Rectum (tissue), 1 donor: Measurements from ENCODE around the genes AGTRAP, AADACL3 and PRAMEF12.

DNA sequence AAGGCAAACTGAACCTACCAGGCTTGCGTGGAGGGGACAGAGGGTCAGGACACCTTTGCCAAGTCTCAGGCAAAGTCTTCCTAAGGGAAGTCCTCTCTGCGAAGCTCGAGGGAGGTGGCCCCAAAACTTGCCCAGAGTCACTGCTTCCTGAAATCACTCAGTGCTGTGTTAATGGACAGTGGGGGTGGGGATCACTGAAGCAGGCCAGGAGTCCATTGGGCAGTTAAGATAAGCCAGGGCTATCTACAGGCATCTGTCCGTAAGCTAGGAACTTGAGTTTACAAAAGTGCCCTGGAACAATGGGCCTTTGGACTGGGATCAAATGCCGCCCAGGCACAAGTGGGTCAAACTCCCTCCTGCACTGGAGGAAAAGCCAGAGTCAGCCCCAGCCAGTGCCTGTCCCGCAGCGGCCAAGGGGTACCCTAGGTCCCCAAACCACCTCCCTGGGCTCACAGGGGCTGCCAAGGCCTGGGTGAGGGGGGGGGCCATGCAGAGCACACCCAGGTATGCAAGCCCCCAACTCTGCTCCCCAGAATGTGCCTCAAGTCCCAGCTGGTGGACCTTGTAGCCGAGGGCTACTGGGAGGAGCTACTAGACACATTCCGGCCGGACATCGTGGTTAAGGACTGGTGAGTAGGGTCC is 7.5 kb downstream of the FBXO6 start:
- PRO-cap: no peak

DNA sequence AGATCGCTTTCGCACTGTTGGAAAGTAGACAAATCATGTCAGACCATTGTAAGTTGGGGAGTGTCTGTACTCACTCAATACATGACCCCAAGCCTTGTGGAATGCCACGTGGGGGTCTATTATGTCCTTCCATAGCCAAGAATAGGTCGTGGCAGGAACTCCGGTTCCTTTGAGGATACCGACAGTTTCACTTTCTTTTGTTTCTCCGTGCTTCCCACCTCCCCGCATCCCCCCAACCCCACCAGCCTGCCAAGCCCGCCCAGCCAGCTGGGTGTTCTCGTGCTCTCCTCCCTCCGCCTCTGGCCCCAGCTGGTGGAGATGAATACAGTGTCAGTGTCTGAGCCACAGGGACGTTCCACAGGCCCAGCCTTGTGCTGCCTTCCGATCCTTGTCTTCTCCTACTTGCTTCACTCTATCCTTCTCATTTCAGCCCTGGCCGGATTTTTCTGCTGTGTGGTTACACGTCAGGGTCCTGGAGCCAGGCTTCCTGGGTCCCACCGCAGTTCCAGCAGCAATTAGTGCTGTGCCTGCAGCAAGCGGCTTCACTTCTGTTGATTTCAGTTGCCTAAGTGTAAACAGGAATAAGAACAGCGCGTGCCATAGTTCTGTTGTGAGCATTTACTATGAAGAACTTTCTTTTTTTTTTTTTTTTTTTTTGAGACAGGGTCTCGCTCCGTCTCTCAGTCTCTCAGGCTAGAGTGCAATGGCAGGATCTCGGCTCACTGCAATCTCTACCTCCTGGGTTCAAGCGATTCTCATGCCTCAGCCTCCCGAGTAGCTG is 4.1 kb upstream of the AGTRAP start:
- PRO-cap: bidirectional peak, plus-strand start at position 336 of the sequence, minus-strand start at position 400 of the sequence

- PRO-cap: bidirectional peak, plus-strand start at chr1:11736149, minus-strand start at chr1:11736000
Observed at GRCh38 chr1:11735736-11736343, at the start of gene AGTRAP. Gene AGTRAP, plus strand, starts transcription at chr1:11736136.

GRCh38 chr1:11789334-11790358 is 16.1 kb downstream of the MTHFR start:
- PRO-cap: no peak

DNA sequence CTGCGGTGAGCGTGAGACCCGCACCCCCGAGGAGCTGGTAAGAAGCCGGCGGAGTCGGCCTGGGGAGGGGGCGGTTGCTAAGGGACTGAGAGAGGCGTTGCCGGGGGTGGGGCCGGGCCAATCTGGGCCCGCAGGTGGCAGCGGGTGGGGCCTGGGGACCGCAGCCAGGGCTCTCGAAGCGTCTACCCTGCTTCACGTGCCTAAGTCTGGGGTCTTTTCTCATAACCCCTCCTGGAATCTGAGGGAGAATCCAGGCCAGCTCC is 253 bp downstream of the CLCN6 start:
- PRO-cap: bidirectional peak, plus-strand start at position 163 of the sequence, minus-strand start at position 34 of the sequence

GRCh38 chr1:11844662-11845161 is 2.9 kb downstream of the NPPA start:
- PRO-cap: no peak

- PRO-cap: bidirectional peak, plus-strand start at chr1:11984349, minus-strand start at chr1:11984270
Observed at GRCh38 chr1:11984011-11984519, 3.8 kb downstream of the MFN2 start.

GRCh38 chr1:11998638-11999267 is 18.5 kb downstream of the MFN2 start:
- PRO-cap: no peak

DNA sequence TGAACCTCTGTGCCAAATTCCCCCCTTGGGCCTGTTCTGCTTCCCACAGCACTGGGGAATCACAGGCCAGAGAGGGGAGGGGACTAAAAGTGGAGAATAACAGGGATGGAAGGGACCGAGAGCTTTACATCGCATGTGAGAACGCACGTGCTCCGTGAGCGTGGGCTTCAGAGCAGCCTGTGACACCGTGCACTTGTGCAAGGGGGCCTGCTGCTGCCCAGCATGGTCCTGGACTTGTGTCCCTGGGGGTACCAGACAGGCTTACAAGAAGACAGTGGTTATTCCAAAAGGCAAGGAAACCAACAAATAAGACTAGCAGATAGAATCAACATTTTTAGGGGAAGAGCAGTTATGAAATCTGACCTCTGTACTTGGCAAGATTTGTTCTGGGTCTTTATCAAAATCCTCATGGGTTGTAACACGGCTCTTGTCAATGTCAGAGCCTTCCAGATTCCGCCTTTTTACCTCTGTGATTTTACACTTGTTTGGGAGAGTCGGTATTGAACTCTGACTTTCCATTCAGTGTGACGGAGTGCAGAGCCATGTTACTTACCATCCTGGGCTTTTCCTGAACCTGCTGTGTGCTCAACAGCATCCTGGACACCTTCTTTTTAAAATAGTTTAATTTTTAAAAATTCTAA is 36.1 kb upstream of the TNFRSF1B start:
- PRO-cap: no peak

GRCh38 chr1:12381362-12381913 is 151.6 kb downstream of the VPS13D start:
- PRO-cap: no peak

GRCh38 chr1:12448572-12449727 is 169.1 kb downstream of the DHRS3 start:
- PRO-cap: no peak

GRCh38 chr1:12461298-12461903 is 156.6 kb downstream of the DHRS3 start:
- PRO-cap: no peak

DNA sequence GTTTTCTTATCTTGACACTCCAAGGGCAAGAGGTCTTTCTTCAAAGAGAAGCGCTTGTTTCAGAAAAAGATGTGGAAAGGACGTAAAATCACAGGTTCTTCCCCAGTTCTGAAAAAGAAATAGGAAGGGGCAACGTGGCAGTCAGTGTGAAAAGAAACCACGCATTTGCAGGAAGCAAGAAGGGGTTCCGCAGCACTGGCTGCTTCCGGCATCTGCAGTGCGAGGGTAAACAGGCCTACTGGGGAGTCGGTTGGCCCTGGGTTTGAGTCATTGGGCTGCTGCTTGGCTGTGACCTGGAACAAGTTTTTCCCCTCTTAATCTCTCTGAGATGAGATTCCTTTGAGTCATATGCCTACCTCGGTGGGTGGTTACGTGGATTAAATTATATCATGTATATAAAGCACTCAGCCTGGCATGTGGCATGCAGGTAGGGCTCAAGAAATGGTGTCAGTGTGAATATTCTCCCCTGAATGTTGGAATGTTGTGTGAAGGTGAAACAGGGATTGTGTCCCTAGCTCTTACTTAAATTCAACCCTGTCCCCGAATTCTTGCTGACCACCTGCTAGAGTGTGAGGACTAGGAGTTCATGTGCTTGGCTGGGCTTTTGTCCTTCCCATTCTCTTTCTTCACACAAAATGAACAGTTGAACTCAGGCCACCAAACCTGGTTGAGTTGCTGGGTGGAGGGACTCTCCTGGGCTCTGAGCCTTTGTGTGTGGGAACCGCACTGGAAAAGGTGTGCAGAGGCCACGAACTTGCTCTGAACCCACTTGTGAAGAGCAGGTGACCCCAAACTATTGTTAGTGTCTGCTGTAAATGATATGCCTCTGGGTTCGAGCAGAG is 144.6 kb downstream of the DHRS3 start:
- PRO-cap: no peak

- PRO-cap: unidirectional peak, plus-strand start at chr1:12508700
Observed at GRCh38 chr1:12508620-12509273, 109.3 kb downstream of the DHRS3 start.

- PRO-cap: bidirectional peak, plus-strand start at chr1:12519143, minus-strand start at chr1:12519045
Observed at GRCh38 chr1:12518886-12519562, 99.0 kb downstream of the DHRS3 start.

DNA sequence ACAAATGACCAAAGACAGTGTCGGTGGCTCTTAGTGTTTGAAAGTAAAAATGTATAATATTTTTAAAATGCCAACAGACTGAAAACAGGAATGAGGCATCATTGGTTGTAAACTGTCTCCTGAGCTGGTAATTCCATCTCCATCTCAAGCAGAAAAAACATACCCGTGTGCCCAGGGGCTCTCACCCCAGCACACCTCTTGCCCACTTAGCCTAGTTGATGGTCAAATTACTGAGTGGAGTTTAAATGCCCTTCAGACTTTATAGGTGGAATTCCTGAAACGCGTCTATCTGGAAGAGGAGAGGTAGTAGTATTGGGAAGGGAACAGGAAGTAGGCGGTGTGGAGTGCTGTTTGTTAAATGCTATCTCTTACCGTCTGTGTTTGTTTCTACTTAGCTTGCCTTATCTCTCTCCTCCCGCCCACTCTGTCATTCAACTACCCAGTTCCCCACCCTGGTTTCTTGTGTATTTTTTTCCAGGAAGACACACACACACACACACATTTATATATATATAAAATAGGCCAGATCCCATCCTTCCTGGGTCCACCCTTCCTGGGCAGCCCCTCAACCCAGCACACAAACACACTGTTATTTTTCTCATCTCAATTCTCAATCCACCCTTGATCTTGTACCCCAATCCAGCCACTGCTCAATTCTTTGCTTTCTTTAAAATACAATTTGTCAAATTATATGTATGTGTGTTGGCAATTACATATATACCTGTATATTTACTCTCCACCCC is 88.7 kb downstream of the DHRS3 start:
- PRO-cap: no peak

DNA sequence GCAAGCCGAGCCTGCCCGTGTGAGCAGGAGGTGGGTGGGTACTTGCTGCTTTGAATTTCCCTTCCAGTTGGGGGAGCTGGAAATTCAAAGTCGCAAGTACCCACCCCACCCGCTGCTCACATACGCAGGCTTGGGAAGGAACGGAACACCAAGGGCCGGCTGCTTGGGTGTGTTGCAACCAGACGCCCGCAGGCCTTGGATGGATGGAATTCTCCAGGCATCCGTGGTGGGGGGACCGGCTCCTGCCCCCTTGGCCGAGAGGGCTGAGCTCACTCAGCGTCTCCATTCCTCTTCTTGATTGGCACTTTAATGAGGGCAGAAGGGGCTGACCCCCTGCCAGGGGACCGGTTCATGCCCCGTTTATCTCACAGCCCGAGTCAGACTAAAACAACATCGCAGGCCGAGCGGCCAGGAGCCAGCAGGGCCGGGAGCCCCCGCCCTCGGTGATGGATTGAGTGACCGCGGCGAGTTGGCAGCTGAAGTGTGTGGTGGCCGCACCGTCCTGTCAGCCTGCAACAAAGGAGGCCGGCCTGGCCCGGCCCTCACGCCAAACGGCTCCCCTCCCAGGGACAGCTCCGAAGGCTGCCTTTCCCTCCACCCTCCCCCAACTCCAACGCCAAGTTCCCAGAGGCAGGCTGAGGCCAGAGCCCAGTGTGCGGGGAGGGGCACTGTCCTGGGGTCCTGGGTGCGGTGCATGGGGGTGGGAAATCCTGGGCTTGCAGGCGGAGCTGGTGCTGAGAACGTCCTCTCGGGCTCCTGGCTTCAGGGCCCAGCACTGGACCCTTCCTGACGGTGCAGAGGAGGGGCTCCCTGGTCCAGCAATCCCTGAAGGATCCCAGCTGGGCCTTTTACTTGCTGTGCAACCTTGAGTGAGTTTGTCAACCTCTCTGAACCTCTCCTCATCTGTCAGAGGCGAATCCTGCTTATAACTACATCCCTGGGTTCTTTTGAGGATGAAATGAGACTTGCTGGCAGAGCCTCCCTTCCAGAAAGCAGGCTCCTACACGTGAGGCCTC is 77.7 kb downstream of the DHRS3 start:
- PRO-cap: no peak

DNA sequence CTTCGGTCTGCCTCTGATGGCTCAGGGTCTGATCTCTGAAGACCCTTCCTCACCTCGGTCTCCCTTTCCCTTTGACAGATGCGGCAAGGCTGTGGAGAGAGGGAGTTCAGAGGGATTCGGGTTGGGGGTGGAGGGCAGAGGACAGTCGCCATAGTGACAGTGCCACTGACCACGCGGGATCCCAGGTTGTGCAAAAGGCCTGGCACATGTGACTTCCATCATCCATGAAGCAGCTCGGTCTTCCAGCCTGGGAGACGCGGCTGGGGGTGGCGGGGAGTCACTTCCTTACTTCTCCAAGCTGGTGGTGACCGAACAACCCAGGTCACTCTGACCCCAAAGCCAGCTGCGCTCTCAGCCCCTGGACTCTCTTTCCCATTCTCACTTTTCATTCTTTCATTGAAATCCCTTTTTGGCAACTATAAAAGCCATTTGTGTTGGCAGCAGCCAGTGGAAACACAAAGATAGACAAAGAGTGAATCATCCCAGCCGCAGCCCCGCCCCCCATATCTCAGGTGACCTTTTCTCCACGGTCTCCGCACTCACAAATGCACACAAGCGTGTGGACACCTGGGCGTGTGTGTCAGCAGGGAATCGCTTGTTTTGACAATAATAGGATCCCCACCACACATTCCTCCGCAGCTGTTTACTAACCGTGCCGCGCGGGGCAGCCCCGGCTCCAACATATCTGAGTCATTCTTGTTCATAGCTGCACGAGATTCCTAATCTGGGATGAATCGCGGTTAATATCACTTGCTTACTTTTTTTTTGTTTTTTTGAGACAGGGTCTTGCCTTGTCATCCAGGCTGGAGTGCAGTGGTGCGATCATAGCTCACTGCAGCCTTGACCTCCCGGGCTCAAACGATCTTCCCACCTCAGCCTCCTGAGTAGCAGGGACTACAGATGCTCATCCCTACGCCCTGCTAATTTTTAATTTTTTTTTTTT is 68.3 kb downstream of the DHRS3 start:
- PRO-cap: unidirectional peak, plus-strand start at position 252 of the sequence; bidirectional peak, plus-strand start at position 550 of the sequence, minus-strand start at position 366 of the sequence

- PRO-cap: no peak
Observed at GRCh38 chr1:12715849-12716511, at the start of gene AADACL3. Gene AADACL3, plus strand, starts transcription at chr1:12716110.

DNA sequence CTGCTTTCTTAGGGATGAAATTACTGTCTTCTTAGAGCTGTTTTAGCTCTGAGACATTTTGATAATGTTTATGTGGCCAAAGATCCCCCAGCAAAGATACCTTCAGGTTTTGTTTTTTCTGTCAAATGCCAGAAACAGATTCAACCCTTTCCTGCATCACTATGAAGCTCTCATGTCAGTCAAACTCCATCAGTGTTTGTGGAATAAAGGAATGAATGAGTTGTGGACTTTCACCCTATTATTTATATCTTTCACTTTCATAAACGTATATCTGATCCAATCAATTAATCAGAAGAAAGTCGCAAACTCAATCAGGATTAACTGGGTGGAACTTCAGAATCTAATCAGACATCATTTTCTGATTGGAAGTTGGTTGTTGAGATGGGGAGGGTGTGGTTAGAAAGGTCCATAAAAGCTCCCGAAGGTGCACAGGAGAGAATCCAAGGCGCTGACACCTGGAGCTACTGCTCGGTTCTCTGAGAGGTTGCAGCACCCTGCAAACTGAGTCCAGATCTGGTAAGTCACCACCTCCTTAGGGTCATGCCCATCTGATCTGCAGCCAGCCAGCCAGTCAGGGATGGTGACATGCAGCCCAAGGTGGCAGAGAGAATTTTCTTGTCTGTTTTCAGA is at the start of gene PRAMEF12:
TSS of gene PRAMEF12 (plus strand) at position 438 of the 630 bp plus-strand sequence.
- PRO-cap: no peak